Measurements from ENCODE around the gene ETV7.

DNA sequence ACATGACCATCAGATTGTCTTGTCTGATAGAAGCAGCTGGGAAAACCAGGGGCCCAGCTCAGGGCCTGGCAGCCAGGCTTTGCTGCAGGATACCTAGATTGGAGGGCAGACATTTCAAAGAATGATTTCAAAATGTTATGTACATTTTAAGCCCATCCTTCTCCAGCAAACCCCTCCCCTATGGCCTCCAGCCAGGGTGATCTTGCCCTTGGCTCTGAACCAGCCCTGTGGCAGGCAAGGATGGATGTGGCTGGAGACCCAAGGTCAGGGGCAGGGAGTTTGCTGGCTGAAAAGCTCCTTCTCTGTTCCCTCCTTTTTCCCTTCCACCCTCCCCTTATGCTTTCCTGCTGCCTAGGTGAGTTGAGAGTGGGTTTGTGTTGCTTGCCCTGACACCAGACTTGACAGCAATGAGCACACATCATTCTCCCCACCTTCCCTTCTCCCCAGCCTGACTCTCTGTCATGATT is 1.7 kb downstream of the MAPK13 start:
- PRO-cap, result no peak

DNA sequence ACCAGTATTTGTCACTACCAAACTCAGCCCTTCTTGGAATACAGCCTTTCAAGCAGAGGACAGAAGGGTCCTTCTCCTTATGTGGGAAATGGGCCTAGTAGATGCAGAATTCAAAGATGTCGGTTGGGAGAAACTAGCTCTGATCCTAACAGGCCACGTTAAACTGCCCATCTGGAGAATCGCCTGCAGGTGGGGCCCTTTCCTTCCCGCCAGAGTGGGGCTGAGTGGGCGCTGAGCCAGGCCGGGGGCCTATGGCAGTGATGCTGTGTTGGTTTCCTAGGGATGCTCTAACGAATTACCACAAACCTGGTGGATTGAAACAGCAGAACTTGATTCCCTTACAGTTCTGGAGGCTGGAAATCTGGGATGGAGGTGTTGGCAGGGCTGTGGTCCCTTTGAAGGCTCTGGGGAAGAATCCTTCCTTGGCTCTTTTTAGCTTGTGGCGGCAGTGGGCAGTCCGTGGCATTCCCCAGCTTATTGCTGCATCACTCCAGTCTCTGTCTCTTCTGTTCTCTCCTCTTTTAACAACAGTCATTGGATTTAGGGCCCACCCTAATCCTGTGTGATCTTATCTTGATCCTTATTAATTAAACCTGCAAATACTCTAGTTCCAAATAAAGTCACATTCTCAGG is 9.2 kb downstream of the MAPK13 start:
- PRO-cap, result no peak

DNA sequence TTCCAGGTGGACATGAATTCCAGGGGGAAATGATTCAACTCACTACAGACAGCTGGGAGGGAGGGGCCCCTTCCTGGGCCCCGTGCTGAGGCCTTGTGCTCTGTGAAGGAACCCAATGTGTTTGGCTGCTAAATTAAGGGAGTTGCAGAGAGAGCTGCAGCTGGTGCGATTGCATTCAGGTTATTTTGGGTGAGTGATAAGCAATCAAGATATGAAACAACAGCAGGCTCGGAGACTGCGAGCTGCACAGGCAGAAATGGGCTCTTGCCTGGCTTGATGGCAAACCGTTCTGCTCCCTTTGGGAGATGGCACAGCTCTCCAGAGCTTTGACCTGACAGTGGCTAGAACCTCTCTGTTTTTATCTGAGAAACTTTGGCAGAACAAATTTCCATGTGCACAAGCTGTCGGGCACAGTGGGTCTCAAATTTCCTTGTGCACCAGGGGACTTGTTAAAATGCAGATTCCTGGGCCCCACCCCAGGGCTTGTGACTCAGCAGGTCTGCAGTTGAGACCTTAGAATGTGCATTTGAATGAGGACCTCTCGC is 9.8 kb downstream of the MAPK13 start:
- PRO-cap, result no peak

DNA sequence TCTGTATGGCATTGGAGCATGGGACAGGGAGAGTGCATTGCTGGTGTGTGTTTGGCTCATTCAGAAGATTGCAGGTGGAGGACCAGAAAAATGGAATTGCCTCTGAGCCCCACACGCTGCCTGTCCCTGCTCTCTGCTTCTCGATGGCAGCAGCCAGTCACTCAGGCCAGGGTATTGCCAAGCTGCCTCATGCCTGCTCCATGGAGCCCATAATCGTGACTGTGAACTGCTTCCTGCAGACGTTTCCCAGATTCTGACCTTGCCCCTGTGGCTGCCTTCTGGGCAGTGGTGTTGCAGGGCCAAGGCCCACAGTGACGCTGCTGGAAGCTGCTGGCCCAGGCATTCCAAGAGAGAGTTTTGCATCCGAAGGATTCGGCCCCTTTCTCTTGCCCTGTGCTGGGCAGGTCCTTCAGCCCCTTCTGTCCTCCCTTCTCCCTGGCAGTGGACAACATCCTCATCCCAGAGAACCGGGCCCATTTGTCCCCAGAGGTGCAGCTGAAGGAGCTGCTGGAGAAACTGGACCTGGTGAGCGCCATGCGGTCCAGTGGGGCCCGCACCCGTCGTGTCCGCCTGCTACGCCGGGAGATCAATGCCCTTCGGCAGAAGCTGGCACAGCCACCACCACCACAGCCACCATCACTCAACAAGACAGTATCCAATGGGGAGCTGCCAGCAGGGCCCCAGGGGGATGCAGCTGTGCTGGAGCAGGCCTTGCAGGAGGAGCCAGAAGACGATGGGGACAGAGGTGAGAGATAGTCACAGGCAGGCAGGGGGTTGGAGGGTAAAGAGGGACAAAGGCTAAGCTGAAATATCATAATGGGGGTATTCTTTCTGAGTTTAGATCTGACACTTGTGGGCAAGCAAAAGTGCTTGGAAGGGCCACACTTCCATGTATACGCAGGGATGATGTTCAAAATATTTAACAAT is 14.5 kb downstream of the BRPF3 start:
- PRO-cap, result no peak

DNA sequence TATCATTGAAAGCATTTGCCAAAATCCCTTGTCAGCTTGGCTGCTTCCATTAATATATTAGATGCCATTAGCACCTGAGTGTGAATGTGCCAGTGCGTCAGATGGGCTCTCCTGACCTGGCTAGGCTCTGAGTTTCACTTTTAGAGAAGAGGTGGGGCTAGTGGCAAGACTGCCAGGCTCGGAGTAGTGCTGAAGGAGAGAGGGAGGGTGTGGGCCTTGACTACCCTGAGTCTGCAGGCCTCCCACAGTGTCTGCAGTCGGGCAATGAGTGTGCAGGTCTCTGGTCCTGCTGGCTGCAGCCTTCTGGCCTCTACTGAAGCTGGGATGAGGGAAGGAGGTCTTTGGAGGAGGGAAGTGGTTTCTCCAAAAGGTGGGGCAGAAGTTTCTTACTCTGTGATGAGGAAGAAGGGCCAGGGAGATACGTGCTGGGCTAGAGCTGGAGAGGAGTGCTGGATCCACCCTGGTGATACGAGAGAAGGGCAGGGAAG is 34.5 kb upstream of the PNPLA1 start:
- PRO-cap, result no peak

DNA sequence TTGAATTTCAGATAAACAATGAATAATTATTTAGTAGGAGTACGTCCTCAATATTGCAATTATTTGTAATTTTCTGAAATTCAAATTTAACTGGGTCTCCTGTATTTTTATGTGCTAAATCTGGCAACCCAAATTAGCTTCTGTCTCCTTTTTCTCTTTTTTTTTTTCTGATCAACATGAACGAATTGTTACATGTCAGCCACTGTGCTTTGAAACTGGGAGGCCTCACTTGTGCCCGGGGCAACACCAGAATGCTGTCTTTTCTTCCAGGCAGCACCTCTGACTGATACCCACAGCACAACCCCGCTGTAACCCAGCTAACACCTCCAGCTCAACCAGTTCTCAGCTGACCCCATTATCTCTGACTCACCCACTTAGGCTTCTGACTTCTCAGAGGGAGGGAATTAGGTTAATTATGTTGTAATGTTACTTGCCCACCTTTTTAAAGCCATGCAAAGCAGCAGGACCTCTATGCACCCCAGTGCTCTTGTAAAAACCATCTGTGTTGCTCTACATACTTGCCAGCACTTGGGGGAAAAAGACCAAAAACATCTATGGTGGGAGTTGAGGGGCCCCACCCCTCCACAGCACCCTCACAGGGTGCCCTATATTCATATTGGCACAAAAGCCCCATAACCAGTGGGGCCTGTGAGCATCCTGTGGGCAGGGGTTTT is 22.5 kb downstream of the BNIP5 start:
- PRO-cap, result no peak

DNA sequence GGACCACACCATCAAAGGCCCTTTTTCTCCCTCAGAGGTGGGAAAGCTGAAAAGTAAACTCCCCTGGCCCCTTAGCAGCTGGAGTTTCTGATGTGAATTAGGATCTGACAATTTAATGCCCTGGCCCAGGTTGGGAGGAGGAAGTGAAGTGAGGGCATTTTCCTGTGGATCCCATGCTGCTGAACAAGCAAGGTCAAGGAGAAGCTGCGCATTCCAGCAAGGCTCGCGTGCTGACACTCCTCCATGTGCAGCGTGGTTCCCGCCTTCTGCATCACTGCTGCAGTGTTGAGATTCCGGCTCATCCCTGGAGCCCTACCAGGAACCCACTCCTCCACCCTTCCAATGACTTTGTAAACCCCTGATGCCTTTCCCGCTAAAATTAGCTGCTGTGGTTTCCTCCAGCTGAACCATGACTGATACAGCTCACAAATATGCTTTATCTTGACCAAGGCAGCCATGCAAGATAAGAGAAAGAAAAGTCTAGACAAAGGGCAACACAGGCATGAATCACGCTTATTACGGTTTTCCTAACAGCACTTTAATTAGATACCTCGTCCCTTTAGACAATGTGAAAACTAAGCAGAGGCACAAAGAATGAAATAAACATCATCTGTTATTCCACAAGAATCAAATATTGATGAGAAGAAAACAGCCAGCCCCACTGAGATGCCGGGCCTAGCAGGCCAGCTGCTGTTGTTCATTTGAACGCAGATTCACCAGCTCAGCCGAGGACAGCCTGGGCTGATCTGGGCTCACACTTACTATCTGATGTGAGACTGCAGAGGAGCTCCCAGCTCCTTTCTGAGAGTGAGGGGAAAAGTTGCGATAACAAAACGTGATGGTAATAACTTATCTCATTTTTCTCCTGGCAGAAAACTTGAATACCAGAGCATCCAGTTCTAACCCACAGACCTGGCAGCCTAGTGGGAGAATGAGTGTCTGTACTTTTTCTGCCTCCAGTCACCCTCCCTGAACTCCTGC is 14.2 kb upstream of the BNIP5 start:
- PRO-cap, result no peak

GRCh38 chr6:36360510-36360951 is 23.8 kb upstream of the BNIP5 start:
- PRO-cap, result no peak

GRCh38 chr6:36387454-36388141 is at the start of gene ETV7:
Gene ETV7, minus strand, starts transcription at chr6:36387669.
- PRO-cap, result no peak

- PRO-cap, result no peak
Observed at GRCh38 chr6:36504900-36505521, 42.3 kb downstream of the STK38 start.

DNA sequence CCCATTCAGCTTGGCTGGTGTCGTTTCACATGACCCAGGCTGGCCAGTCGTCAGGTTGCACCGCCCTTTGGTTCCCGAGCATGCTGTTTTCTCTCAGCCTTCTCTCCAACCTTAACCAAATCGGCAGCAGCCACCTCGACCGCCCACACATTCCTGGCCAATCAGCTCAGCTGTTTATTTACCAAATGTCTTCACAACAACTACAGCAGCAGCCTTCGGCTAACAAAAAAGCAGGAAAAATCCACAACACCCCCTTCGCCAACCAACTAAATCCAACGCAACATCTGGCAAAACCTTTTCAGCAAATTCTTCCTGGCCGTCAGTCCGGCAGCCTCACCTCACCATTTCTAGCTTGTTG is 5.7 kb downstream of the SRSF3 start:
- PRO-cap, result no peak

GRCh38 chr6:36609599-36610188 is 15.5 kb downstream of the SRSF3 start:
- PRO-cap, result no peak

GRCh38 chr6:36623250-36623955 is 29.2 kb downstream of the SRSF3 start:
- PRO-cap, result no peak

DNA sequence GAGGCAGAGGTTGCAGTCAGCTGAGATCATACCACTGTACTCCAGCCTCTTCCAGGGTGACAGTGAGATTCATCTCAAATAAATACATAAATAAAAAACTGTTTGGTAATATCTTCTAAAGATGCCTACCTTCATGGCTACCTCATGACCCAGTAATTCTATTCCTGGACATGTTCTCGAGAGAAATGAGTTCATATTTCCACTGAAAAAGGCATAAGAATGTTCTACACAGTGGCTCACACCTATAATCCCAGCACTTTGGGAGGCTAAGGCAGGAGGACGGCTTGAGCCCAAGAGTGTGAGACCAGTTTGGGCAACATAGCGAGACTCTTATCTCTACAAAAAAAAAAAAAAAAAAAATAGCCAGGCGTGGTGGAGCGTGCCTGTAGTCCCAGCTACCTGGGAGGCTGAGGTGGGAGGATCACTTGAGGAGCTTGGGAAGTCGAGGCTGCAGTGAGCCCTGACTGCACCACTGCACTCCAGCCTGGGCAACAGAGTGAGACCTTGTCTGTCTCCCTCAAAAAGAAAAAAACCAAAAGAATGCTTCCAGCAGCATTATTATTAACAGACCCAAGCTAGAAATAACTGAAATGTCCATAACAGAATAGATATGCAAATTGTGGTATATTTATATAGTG is 9.5 kb downstream of the CDKN1A start:
- PRO-cap, result no peak

- PRO-cap, result no peak
Observed at GRCh38 chr6:36840875-36841477, 1.7 kb upstream of the CPNE5 start.

- PRO-cap, result no peak
Observed at GRCh38 chr6:36852774-36853171, 13.5 kb upstream of the CPNE5 start.

DNA sequence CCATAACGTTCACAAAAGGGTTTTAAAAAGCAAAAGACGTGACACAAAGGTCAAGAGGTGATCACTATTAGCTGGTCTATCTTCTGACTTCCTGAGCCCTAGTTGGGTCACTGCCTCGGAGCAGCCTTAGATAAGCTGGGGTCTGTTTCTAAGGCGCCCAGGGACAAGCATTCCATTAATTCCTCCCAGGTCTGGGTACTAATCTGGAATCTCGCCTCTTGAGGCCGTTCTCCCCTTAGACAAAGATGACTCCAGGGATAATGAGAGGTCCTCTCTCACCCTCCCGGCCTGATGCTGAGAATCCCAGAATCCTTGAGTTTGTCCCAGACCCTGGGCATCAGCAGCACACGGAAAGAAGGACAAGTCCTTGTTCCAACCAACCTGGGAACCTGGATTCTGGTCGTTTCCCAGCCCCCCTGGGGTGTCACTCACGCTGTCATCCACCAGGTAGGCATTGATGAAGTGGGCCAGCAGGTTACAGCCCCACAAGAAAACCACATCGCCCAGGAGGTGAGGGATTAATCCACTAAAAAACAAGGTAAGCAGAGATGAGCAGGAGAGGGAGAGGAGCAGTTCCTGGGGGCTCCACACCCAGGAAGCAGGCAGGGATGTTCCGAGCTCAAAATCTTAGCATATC is 13.6 kb downstream of the MTCH1 start:
- PRO-cap, result no peak

- PRO-cap, result no peak
Observed at GRCh38 chr6:37013543-37014170, 8.2 kb downstream of the FGD2 start.

- PRO-cap, result no peak
Observed at GRCh38 chr6:37141059-37142277, 28.5 kb upstream of the PIM1 start.

GRCh38 chr6:37183101-37183700 is 13.2 kb downstream of the PIM1 start:
- PRO-cap, result no peak

Data from mesenteric fat pad (tissue), 1 donor.